ENCODE data around the gene ARL11.

- PRO-cap = unidirectional peak, plus-strand start at chr13:48975259
These were observed 750 bp upstream of the FNDC3A start for GRCh38 chr13:48974901-48975423.

DNA sequence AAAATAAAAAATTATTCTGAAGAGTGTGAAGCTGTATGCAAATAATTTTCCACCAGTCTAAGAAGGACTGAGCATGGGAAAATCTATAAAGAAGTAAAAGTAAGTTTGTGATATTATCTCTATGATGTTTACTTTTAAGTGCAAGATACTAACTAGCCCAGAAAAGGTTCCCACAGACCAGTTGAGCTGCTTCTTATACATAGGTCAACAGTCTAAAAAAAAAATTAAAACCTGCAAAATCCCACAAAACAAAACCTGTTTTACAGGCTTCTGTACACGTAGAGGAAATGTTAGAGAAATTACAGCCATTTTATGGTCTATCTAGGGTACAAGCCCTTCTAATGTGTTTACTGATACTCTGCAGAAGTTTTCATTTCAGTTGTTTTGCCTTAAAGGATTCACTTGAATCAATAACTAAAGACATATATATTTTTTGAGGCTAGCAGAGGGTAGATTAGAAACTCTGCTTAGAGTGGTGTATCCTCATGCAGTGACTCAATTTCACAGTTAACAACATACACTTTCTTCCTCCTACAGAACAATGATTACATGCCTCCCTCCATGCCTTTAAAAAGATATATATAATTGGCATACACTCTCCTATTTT lies 44.0 kb downstream of the CAB39L start:
- PRO-cap = no peak

DNA sequence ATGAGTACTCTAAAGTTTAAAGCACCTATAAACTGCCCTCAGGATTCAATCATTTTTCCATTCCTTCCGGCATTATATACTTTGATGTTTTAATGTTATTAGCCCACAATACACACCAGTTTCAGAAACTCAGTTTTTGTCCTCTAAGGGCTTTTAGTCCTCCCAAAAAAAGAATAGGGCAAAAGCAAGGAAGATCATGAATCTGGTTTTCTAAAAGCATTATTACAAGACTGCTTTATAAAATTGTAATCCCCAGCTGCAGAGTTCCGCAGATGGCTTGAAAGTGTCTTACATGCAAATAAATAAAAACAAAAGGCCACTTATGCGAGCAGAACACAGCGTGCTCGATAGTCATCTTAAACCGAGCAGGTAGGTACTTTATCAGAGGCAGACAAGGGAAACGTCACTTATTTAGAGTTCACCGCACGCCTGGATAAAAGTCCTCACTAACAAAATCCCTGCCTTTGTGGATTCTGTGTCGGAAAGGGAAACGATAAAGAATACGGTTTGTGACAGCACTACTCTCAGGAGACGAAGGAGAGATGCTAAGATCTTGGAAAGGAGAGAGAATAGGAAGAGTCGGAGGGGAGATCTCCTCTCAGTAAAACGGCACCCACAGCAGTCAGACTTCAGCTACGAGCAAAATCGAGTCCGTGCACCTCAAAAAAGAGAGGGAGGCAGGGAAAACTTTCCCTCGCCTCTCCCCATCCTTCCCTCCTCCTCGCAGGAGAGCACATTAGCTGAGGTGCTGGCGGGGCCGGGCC lies 677 bp downstream of the RCBTB1 start:
- PRO-cap = no peak

DNA sequence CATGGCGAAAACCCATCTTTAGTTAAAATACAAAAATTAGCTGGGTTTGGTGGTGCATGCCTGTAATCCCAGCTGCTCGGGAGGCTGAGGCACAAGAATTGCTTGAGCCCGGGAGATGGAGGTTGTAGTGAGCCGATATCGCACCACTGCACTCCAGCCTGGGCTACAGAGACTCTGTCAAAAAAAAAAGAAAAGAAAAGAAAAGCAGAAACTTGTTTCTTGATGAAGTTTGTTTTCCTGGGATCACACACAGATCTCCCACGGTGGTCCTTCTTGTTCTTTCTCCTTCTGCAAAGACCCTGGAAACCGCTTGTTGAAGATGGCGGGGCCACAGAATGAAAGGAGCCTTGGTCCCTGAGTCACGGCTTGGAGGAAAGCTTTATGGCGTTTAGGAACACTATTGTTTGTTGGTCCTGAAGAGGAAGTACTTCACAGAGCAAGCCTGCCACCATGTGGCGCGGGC lies 21.5 kb upstream of the RCBTB1 start:
- PRO-cap = unidirectional peak, minus-strand start at position 381 of the sequence

DNA sequence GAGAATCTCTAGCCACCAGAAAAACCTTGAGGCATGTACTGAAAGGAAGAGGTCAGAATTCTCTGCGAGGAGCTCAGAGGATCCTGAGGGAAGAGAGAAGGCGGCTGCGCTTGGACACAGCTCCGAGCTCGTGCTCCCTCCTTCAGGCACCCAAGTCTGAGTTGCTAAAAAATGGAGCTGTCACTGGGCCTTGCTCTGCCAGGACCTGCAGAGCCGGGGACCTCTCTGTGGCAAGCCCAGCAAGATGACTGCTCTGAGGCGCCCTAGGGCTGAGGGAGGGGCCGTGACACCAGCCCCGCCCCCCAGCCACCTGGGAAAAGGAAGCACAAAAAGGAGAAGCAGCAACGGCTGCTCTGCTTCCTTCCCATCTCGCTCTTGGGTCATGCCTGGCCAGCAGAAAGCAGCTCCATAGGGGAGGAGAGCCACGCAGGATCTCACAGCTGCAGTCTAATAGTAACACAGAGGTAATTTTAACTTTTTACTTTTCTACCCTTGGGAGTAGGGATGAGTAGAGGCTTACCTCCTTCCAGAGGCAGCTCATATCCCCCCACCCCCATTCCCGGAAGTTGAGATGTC lies at the start of gene ARL11:
Gene ARL11 (plus strand): TSS at position 356 of the 576 bp plus-strand sequence.
- PRO-cap = no peak

GRCh38 chr13:49635327-49636332 lies 7.3 kb downstream of the ARL11 start:
- PRO-cap = no peak

- PRO-cap = no peak
These were observed 14.7 kb downstream of the ARL11 start for GRCh38 chr13:49642876-49643457.

DNA sequence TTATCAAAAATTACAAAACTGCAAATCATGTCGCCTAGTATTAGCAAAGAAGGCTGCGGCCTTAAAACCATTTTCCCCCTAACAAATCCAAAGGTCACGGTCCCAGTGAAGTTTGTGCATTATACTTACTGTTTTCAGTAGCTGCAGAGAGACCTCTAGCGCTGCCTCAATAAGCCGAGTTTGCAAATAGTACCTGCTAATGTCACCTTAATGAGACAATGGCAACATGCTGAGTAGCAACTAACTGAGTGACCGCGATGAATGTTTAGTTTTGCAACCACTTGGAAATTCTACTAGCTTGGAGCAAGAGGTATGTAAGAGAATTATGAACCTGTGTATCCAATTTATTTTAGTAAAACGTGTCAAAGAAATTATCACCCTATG lies 1.2 kb downstream of the KPNA3 start:
- PRO-cap = no peak

GRCh38 chr13:50080066-50080392 lies 64.8 kb downstream of the KCNRG start:
- PRO-cap = bidirectional peak, plus-strand start at chr13:50080300, minus-strand start at chr13:50080239

GRCh38 chr13:50104788-50105470 lies 89.7 kb downstream of the KCNRG start:
- PRO-cap = no peak

GRCh38 chr13:50115157-50116206 lies 100.2 kb downstream of the KCNRG start:
- PRO-cap = no peak

- PRO-cap = bidirectional peak, plus-strand start at chr13:50123939, minus-strand start at chr13:50123886
These were observed 108.3 kb downstream of the KCNRG start for GRCh38 chr13:50123365-50124085.

DNA sequence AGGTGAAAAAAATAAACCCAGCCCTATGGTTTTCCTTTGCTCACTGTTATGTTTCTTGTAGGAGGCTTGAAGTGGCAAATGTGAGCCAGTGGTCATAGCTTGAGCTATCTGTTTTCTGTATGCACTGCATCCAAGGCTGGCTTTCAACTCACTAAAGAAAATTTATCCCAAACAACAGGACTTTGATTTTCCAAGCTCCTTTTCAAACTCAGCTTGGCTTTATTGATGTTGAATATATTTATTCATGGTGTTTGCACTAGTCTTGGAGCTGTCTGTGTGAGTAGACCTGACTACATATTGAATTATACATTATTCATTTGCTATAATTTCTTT lies 240.6 kb downstream of the KCNRG start:
- PRO-cap = no peak

DNA sequence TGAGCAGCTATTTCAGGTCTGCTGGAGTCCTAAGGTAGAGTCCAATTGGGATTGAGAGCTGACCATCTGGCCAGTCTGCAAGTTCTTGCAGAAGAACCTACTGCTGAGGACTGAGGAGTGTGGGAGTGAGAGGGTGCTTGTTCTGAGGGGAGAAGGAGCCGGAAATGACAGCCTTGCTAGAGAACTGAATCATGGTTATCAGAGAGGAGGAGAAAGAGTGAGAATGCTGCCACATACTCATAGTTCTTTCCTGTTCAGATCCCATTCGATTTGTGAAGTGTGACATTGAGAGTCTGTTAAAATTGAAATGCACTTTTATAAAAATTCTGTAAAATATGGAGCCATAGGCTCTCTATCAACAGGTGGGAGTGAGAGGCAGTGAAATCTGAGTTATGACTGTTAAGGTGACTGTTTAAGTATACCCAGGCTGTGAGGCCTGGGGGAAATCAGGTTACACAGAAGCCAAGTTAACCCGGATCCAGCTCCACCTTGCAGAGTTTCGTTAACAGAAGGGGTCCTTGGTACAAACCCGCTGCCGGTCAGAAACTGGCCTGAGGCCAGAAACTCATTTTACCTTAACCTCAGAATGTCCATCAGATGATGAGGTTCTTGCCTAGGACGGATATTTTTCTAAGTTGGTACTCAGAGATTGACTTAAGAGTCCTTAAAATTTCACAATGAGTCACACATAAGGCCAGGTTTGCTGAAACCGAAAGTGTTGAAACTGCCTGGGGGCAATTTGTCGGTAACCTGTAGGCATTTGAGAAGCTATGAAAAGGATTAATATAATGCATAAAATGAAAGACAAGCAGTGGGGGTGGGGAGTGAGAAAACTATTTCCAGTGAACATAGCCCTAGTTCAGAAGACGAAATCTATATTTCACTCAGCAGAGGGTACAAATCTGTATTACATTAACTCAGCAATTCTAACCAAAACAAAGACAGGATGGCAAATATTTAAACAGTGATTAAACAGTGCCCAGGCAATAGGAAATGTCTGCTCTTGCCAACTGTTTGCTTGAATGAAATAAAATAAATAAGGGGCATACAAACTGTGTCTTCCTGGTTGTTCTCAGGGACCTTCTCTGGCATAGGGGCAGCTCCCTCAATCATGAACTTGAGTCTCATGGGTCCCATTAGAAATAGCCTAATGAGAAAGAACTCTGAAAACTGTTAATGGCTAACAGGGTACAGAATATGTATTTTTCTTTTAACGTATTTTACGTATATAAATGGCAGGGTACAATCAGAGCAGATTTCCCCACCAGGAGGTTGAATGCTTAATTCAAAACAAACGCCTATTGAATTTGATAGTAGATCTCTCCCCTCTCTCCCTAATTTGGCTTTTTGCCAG lies 350.6 kb downstream of the KCNRG start:
- PRO-cap = no peak

DNA sequence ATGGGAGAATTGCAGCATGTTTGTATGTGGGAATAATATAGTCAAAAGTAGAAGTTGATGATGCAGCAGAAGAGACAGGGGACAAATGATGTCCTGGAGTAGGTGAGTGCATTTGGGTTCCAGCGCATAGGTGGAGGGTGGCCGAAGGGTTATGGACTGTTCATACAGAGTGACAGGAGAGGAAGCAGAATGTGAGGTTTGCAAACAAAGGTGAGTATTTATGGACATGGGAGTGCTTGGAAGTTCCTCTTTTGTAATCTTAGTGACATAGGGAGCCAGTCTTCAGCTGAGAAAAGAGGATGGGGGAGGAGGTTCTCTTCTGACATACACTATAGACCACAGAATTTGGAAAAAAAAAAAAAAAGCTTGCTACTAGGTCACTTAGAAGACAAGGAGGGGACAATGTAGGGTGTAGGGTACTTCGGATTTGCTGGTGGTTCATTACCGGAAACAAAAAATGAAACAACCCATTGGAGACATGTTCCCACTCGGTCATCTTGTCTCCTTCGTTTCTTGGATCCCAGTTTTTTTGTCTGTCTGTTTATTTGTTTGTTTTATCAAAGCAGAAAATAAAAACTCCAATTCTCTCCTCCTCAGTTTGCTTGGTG lies 331.5 kb downstream of the DLEU7 start:
- PRO-cap = no peak

DNA sequence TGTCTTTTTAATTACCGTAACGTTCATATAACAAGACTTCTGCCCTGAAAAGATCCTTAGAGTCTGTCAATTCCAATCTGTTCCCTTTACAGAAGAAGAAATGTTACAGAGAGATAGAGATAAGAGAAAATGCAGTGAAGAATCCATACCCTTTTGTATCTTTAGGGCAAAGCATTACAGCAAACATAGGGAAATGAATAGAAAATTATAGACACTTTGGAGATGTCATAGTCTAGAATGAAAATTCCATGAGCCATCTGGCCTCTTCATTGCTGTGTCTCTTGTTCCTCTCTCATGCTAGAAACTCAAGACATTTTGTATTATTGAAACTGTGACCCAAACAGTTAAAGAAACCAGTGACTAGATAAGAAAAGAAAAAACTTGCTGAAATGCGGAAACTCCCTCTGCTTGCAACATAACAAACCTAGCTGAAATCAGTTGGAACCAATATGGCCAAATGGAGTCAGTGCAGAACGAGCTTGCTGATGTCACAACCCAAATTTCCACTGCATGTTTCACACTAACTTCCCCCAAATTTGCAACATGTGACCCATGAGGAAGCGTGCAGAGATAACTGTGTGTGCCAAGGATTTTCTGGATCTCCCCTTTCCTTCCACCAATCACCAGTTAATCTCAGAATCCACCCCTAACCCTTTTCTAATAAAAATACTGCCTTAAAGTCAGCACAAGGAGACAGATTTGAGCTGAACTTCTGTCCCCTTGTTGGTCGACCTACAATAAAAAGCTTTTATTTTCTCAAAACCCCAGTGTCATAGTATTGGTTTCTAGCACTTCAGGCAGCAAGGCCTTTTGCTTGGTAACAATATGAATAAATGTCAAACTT lies 208.0 kb downstream of the DLEU7 start:
- PRO-cap = no peak

DNA sequence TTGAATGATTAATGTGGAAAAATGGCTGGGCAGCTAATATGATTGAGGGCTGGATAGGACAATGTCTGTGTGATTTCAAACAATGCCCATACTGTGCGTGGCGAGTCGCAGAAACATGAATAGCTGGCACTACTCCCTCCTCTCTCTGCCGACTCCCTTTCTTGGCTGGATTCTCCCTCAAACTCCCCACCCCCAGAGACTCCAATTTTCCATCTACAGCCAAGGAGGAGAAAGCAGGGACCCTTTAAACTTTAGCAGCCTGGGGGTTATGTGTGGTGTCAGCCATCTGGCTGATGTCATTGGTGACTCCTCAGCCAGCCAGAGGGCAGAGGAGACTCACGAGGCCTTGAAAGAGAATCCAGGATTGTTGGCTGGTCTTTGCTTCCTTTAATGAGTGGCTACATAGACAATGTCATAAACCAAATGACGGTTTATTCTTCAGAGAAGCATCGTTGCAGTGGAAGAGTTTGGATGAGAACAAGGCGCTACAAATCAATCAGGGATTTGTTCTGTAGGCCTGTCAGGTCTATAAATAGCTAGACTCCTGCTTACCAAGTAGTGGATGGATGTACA lies 165.6 kb downstream of the DLEU7 start:
- PRO-cap = no peak

GRCh38 chr13:50935187-50936261 lies 25.9 kb downstream of the RNASEH2B start:
- PRO-cap = no peak

DNA sequence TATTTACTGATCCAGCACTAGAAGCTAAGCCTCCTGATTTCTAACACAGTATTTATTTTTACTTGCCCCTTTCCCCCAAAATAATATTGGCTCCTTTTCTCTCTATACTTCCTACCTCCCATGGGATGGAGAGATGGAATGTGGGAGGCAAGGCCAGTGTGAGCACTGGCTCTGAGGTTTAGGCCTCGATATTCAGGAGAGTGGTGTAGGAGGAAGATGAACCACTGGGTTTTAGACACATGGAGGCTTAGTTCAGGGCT lies 30.8 kb downstream of the RNASEH2B start:
- PRO-cap = no peak

DNA sequence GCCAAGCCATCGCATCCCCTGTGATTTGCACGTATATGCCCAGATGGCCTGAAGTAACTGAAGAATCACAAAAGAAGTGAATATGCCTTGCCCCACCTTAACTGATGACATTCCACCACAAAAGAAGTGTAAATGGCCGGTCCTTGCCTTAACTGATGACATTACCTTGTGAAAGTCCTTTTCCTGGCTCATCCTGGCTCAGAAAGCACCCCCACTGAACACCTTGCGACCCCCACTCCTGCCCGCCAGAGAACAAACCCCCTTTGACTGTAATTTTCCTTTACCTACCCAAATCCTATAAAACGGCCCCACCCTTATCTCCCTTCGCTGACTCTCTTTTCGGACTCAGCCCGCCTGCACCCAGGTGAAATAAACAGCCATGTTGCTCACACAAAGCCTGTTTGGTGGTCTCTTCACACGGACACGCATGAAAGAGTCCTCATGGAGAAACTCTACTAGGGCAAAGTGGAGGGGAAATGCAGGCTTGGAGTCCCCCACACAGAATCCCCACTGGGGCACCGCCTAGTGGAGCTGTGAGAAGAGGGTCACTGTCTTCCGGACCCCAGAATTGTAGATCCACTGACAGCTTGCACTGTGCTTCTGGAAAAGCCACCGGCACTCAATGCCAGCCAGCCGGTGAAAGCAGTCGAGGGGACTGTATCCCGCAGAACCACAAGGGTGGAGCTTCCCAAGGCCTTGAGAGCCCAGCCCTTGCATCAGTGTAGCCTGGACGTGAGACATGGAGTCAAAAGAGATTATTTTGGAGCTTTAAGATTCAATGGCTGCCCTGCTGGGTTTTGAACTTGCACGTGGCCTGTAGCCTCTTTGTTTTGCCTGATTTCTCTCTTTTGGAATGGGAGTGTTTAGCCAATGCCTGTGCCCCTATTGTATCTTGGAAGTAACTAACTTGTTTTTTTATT lies 47.4 kb upstream of the FAM124A start:
- PRO-cap = no peak